LHCN-M2 (cell line): ENCODE results near the gene PRKAR2A.

GRCh38 chr3:48683103-48683894, 2.4 kb downstream of the NCKIPSD start:
- RAMPAGE, long total RNA, result no peak

GRCh38 chr3:48734917-48735403, 17.9 kb upstream of the IP6K2 start:
- RAMPAGE, long total RNA, result no peak

DNA sequence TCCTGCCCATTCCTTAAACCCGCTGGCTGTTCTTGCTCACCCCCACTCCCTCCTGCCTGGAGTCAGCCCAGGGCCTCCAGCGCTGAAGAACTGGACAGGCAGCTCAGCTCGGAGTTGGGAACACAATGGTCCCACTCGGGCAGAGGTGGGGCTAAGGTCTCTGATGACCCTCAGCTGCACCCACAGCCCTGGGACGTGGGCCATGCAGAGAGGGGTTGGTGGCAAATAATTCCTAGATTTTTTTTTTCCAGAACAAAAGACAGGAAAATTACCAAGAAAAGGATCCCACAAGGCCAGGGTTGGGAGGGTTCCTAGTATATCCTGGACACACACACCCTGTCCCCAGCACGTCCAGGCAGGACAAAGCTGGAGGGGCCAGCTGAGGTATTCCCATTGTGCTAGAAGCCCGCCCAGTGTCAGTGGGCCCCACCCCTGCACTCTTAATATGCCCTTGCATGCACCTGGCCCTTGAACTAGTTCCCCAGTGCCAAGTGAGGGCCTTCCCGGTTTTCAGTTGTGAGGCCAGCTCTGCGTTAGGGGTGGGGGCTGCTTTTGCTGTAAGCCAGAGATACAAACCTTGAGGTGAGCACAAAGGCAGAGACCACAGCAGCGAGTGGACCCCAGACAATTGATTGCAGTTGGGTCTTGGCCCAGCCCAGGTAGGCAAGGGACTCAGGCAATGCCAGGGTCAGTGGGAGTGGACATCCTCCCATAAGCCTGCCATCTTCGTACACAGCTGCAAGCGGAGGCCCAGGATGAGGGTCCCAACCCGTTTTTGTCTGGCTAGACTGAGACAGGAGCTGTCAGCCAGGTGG, 22.2 kb upstream of the IP6K2 start:
- RAMPAGE, long total RNA, result no peak

DNA sequence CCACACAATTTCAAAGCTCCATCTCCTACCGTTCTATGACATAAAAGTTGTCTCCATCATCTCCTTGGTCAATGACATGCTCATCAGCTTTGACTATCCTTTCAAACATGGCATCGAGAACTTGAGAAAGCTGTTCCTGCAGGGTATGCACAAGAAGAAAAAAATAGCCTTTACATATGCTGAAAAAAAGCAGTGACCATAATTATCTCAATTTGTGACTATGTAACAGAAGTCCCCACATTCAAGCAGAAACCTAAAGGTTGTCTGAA, 64.8 kb downstream of the PRKAR2A start:
- RAMPAGE, long total RNA, result no peak

DNA sequence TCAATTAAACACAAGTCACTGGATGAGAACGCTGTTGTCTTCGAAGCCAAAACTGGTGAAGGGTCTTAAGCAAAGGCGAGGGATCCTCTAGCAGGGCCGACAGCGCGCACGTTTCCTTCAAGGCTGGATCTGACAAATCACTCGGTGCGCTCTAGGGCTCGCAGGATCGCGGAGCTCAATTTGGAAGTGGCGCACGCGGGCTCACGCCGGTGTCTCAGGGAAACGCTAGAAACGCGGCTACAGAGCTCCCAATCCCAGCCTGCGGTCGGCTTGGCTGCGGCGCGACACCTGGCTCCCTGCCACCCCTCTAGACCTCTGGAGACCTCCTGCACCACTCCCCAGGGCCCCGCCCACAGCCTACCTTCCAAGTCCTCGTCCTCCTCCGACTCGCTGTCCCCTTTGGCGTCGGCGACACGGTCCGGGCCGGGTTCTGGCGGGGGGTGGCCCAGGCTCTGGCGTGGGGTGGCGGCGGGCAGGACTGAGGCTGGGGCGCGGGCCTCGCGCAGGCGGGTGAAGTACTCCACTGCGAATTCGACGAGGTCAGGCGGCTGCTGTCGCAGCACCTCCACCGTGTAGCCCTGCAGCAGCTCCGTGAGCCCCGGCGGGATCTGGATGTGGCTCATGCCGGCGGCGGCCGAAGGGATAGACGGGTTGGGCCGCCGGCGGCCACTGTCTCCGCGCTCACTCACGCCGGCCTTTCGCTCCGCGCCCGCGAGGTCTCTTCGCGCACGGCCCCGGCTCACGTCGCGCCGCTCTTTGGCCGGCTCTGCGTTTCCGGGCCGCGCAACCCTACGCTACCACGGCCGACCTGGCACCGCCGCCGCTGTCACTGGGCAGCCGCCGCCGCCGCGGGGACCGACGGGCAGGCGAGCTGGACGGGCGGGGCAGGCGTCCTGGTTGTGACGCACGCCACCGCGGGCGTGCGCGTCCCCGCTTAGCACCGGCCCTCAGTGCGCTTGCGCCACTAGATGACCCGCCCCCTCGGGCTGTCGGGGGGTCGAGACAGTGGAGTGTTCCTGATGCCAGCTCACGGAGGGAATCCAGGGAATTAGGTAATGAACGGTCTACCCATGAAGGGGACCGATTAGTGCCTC, at the start of gene PRKAR2A:
Gene PRKAR2A (minus strand): TSS at position 901 of the 1,094 bp plus-strand sequence.
- RAMPAGE, long total RNA, result no peak

DNA sequence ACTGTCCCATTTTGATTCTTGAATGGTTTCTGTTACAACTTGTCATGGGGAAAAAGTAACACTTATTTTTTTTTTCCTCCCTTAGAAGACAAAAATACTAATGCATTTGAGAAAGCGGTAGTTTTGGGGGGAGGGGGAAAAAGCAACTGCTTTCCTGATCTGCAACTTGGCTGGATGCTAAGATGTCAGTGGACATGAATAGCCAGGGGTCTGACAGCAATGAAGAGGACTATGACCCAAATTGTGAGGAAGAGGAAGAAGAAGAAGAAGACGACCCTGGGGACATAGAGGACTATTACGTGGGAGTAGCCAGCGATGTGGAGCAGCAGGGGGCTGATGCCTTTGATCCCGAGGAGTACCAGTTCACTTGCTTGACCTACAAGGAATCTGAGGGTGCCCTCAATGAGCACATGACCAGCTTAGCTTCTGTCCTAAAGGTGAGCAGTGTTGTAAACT, 8.8 kb downstream of the ARIH2 start:
- RAMPAGE, long total RNA, result no peak

- RAMPAGE, long total RNA, result no peak
Observed at GRCh38 chr3:48929323-48929598, 10.6 kb downstream of the ARIH2 start.

DNA sequence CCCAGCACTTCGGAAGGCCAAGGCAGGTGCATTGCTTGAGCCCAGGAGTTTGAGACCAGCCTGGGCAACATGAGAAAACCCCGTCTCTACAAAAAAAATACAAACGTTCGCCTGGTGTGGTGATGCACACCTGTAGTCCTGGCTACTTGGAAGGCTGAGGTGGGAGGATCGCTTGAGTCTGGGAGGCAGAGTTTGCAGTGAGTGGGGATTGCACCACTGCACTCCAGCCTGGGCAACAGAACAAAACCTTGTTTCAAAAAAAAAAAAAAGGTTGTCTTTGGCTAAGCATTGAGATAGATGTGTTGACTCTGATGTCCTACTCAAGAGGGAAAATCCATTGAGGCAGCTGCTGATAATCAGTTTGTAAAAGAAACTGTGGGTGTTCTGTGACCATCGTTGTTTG, 9.0 kb upstream of the P4HTM start:
- RAMPAGE, long total RNA, result no peak

DNA sequence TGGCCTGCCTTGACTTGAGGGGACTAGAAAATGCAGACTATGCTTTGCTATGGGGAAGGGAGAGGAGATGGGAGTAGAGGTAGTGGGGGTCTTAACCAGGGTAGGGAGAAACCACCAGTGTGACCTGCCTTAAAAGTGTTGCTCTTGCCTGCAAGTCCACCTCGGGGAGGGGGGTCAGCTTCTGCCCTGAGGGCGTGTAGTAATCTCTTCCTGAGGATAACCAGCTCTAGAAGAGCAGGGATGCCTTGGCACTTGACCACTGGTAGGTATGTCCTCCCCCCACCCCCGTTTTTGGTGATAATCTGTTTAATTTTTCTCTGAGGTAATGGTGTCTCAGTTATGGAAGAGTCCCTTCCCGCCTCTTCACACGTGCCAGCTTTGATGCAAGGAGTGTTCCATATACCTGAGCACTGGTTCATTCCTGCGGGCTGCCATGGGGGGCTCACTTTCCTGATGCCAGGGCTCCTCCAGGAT, 859 bp upstream of the P4HTM start:
- RAMPAGE, long total RNA, result no peak

- RAMPAGE, long total RNA, result no peak
Observed at GRCh38 chr3:49006879-49007230, 336 bp upstream of the WDR6 start.

GRCh38 chr3:49022804-49023069, 816 bp downstream of the NDUFAF3 start:
- RAMPAGE, long total RNA, result no peak

- RAMPAGE, long total RNA, result no peak
Observed at GRCh38 chr3:49296729-49297313, 19.8 kb upstream of the C3orf62 start.

DNA sequence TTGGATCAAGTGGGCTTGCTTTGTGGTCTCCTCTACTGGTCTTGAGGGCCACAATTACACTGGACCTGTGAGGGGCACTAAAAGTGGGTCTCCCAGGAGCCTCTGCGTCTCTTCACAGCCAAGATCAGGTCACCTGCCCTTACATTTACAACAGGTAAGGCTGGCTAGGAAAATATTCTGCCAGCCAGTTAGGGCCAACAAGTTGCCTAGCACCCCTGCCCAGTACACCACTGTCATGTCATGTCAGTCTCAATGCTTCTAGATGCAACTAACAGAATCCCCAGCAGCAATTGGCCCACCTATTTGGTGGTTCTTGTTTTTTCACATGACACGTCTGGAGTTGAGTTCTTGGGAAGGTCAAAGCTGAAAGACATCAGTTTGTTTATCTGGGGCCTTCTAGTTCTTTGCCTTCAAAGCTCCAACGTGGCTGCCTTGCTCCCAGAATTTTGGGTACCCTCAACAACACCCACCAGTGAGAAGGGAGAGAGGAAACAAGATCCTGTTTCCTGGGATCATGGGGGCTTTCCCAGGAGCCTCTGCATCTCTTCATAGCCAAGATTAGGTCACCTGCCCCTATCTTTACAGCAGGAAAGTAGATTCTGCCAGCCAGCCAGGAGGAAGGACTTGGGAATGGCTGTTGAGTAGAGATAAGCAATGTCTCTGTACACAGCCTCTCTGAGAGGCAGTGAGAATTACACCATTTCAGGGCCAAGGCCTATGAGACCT, 8.8 kb downstream of the GPX1 start:
- RAMPAGE, long total RNA, result no peak

GRCh38 chr3:49394145-49394942, 17.4 kb downstream of the RHOA start:
- RAMPAGE, long total RNA, result no peak

DNA sequence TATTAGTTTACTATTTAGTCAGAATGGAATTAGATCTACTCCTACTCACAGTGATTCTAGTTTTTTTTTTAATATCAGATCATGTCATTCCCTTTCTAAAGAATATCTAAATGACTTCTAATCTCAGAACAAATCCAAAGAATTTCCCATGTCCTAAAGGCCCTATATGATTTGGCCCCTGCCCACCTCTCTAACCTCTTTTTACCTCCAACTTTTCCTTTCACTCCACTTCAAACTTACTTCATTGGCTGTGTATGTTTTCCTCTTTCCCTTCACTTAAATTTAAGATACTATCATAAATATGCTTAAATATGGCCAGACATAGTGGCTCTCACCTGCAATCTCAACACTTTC, 4.2 kb downstream of the RHOA start:
- RAMPAGE, long total RNA, result no peak

DNA sequence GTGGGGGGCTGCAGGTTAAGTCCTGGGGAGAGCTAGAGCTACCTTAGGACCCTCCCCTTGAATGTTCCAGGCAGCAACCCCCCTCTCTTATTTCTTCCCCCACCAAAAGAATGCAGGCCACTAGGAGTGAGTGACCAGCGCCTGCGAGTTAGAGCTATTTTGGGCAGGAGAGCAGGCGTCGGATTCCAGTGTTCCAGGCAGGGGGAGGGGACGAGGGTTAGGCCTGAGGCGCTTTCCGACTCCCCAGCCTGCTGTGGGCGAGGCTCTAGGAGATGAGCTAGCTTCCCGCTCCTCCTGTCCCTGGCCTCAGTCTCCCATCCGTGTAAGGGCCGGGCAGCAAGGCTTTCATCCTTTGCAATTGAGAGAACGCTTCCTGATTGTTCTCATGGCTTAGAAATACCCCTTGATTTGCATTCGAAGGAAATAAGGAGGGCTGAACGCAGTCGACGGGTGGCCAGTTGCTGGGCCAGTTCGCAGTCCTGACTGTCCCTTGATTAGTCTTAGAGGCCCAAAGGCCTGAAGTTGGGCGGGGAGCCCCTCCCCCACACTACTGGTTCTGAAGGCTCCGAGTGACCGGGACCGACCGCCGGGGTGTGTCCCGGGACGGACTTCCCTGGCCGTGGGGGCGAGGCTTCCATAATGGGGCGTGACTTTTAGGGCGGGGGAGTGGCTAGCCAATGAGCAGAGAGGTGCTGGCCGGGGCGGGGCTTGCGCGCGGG, 522 bp upstream of the DAG1 start:
- RAMPAGE, long total RNA, result no peak

GRCh38 chr3:49471719-49472582, 1.9 kb downstream of the DAG1 start:
- RAMPAGE, long total RNA, result no peak

GRCh38 chr3:49539654-49540676, 14.3 kb upstream of the BSN start:
- RAMPAGE, long total RNA, result no peak

DNA sequence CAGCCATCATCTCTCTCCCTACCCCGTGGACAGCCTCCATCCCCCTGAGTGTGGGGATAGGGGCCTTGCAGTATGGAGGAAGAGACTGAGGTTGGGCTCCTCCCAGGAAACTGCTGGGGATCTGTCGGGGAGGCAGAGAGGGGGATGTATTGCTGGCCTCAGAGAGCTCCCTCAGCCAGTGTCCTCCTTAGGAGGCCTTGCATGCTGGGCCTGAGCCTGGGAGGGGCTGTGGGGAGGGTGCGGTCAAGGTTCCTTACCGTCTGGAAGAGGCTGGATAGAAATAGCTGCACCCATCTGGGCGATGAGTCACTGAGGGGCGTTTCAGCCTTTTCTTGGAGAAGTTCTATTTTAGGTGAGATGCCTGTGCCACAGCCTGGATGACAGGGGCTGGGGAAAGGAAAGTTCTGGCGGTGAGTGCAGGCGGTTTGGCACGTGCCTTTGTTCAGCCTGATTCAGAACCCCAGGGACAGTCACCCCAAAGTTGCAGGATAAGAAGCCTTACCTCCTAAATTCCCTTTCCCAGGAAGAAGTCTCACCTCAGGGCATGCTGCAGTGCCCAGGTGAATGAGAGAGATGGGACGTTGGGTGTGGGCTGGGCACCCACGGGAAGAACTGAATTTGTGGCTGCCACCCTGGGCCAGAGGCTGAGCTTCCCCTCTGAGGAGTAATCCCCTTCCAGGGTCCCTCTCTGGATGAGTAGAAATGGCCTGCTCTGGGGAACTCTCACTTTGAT, 35.7 kb upstream of the APEH start:
- RAMPAGE, long total RNA, result no peak

- RAMPAGE, long total RNA, result no peak
Observed at GRCh38 chr3:49811541-49811740, 2.3 kb downstream of the UBA7 start.